ENCODE data around the gene TBCD.

DNA sequence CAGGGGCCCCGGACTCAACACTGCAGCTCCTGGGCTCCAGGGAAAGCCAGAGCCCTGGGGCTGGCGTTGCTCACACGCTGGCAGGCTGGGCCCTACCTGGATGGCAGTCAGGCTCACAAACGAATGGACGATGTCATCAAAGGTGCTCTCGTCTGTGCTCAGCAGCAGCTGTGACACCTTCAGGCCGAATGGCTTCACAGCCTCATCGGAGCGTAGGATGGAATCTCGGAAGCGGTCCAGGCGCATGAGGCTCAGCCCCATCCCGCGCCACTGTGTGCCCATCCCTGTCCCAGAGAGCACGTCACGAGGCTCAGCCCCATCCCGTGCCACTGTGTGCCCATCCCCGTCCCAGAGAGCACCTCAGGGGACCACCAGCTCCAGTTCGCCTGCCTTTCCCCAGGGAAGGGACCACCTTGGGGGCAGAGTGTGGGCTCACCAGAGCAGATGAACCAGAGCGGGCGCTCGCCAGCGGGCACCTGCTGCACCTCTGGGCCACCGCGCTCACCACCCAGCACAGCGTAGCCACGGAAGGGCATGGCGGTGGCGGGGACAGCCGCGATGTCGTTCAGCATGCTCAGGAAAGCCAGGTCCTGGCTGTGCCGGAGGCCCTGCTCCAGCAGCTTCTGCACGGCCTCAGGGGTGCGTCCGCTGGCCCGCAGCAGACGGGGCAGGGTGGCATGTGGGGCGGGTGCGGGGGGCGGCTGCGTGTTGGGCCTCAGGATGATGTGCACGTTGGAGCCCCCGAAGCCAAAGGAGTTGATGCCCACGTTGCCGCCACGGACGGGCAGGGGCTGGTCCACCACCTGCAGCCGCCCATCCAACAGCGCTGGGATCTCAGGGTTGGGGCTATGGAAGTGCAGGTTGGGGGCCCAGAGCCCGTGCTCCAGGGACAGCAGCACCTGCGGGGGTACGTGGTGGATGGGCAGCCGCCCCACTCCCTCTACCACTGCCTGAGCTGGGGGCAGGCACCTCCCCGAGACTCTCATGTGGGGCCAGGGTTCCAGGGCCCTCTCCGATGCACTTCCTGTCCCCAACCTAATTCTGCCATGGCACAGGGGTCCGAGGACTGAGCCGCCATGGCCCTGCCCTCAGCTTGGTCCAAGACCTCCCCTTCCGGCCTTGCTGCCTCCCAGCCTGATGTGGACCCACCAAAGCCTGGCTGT is 6.9 kb downstream of the FASN start:
- CAGE, long polyA plus RNA: no peak
- RRBS: no CpG with 5 or more reads among the region's 59 CpGs

DNA sequence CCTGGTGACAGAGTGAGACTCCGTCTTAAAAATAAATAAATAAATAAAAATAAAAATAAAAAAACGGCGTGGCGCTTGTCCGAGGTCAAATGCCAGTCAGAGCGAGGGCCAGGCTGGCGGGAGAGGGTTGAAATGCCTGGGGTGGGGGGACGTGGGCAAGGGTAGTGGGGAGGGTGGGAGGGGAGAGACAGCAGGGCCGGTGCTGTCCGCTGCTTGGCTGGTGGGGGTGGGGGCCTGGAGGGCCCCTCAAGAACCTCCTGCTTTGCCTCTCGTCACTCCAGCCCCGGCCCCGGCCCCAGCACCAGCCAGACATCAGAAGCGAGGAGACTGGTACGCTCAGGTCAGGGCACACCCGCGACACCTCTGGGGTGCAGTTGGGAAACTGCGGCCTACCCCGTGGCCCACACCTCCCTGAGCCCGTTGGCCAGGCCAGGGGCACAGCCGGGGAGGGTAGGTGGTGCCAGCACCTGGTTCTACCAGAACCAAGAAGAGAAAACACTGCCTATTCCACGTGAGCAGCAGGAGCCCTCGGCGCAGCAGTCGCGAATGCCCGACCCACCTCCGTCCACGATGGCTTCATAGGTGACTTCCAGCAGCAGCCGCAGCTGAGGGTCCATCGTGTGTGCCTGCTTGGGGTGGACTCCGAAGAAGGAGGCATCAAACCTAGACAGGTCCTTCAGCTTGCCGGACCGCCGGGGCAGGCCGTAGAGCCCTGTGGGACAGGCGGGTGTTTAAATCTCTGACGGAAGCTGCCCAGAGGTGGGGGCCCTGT is 3.1 kb downstream of the FASN start:
- CAGE, long polyA plus RNA: no peak
- RRBS: 97% methylated on average over 4 of the region's 38 CpGs

DNA sequence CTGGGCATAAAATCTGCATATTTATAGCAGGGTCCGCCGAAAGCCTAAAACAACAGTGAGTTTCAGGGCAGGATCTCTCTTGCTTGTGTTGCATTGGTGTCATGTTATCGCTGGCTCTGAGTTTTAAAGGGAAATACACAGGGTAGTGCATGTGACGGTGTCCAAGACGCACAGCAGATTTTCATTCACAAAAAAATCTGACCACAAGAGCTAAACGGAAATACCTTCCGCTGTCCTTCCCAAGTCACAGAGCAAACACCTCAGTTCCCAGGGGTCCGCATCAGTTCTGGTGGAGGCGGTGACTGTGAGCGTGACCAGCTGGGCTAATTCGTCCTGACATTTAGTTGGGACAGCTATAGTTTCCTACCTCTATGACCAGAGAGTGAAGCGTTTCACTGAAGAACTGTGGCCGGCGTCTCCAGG is 10.4 kb upstream of the FASN start:
- CAGE, long polyA plus RNA: no peak
- RRBS: 65% methylated on average over 2 of the region's 14 CpGs

DNA sequence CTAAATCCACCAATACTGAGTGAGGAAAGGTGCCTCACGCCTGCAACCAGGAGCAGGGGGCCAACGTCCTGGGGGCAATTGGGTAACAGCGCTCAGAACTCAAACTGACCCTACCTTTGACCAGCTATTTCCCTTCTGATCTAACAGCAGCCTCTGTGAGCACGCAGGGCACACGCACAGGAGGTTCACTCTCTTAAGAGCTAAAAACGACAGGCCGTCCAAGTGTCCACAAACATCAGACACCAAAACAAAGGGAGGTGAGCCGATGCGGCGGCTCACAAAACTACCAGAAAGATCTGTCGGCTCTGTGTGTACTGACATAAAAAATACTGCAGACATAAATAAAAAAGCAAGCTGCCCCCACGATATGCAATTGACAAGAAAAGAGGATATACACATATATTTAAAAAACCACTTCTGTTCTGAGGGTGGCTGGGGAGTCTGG is 19.8 kb upstream of the FASN start:
- CAGE, long polyA plus RNA: no peak
- RRBS: no CpG with 5 or more reads among the region's 12 CpGs

DNA sequence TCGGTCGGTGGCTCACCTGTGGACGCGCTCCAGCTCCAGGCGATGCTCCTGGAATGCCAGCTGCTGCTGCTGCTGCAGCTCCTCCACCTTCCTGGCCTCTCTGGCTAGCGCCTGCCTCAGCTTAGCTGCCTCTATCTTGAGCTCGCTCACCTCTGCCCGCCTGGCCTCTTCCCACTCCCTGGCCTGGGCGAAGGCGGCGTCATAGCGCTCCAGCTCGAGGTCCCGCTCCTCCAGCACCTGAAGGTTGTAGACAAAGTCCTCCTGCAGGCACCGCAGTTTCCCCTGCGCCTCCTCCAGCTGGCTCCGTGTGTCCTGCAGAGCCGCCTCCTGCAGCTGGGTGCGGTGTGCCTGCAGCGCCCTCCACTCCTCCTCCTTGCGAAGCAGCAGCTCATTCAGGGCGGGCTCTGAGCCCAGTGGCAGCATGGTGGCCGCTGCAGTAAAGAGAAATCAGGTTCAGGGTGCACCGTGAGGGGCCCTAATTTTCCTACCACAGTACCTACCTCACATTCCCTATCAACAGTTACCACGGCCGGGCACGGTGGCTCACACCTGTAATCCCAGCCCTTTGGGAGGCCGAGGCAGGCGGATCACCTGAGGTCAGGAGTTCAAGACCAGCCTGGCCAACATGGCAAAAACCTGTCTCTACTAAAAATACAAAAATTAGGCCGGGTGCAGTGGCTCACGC is 11.0 kb downstream of the CCDC57 start:
- CAGE, long polyA plus RNA: no peak
- RRBS: no CpG with 5 or more reads among the region's 31 CpGs

- CAGE, long polyA plus RNA: no peak
- RRBS: no CpG with 5 or more reads among the region's 29 CpGs
Observed at GRCh38 chr17:82245538-82246346, 16.9 kb downstream of the SLC16A3 start.

GRCh38 chr17:82297804-82298817 is 19.3 kb downstream of the CD7 start:
- CAGE, long polyA plus RNA: no peak
- RRBS: 7% methylated on average over 6 of the region's 44 CpGs

- CAGE, long polyA plus RNA: no peak
- RRBS: 3% methylated on average over 17 of the region's 68 CpGs
Observed at GRCh38 chr17:82332715-82333651, 583 bp downstream of the SECTM1 start.

- CAGE, long polyA plus RNA: no peak
- RRBS: no CpG with 5 or more reads among the region's 20 CpGs
Observed at GRCh38 chr17:82461460-82462625, 3.3 kb downstream of the NARF start.

DNA sequence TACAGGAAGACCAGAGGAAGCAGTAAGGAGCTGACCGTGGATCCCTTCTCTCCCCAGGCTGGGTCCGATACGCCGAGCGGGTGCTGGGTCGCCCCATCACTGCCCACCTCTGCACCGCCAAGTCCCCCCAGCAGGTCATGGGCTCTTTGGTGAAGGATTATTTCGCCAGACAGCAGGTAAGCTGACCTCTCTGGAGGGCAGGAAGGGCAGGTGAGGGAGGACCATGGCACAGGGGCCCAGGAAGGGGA is 20.1 kb downstream of the NARF start:
- CAGE, long polyA plus RNA: no peak
- RRBS: no CpG with 5 or more reads among the region's 8 CpGs

DNA sequence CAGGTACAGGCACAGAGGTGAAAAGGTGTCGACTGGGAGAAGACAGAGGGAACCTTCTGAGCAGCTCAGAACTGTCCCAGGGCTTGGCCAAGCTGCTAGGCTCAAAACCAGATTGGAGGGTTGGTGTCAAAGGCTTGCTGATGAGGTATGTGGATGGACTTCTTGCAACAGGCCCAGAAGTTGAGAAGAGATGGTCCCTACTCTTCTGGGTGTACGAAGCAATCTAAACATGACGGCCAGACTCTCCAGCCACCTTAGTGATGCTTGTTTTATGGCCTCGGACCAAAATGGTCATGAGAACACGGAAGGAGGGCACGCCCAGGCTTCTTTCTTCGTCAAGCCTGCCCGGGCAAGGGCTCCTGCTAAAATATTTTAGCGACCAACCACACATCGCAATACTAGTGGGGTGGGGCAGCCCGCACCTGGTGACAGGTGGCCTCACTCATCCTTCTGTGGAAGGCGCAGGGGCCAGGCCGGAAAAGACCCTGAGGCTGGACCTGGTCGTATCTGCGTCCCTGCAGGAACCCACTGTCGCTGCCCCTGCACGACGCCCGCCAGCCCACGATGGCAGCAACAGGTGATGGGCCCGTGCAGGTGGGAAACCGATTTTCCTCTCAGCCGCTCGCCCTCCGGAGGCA is 23.1 kb upstream of the FOXK2 start:
- CAGE, long polyA plus RNA: no peak
- RRBS: no CpG with 5 or more reads among the region's 25 CpGs

- CAGE, long polyA plus RNA: no peak
- RRBS: no CpG with 5 or more reads among the region's 16 CpGs
Observed at GRCh38 chr17:82544187-82544975, 24.8 kb downstream of the FOXK2 start.

GRCh38 chr17:82582357-82583386 is 63.1 kb downstream of the FOXK2 start:
- CAGE, long polyA plus RNA: no peak
- RRBS: no CpG with 5 or more reads among the region's 32 CpGs

DNA sequence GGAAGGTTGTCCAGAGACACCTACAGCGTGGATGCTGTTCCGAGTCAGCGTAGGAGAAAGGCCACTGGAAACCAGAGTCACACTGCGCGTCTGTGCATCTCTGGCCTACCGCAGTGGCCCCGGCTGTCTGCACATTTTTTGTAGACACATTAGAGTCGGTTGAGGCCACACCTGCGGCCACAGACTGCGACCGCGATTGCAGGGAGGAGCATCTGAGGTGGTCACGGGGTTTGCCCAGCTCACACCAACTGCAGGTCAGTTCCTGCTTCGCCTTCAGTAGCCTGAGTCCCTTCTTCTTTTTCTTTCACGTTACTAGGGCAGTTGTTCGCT is 52.3 kb downstream of the WDR45B start:
- CAGE, long polyA plus RNA: no peak
- RRBS: no CpG with 5 or more reads among the region's 16 CpGs

- CAGE, long polyA plus RNA: no peak
- RRBS: no CpG with 5 or more reads among the region's 12 CpGs
Observed at GRCh38 chr17:82636274-82637125, 11.7 kb downstream of the WDR45B start.

GRCh38 chr17:82751301-82752278 is at the start of gene TBCD:
Gene TBCD, plus strand, starts transcription at chr17:82752065.
- CAGE, long polyA plus RNA: start-site peak on the plus strand at chr17:82752051-82752141, 71 and 123 reads in 2 replicates
- RRBS: 2% methylated on average over 61 of the region's 135 CpGs

DNA sequence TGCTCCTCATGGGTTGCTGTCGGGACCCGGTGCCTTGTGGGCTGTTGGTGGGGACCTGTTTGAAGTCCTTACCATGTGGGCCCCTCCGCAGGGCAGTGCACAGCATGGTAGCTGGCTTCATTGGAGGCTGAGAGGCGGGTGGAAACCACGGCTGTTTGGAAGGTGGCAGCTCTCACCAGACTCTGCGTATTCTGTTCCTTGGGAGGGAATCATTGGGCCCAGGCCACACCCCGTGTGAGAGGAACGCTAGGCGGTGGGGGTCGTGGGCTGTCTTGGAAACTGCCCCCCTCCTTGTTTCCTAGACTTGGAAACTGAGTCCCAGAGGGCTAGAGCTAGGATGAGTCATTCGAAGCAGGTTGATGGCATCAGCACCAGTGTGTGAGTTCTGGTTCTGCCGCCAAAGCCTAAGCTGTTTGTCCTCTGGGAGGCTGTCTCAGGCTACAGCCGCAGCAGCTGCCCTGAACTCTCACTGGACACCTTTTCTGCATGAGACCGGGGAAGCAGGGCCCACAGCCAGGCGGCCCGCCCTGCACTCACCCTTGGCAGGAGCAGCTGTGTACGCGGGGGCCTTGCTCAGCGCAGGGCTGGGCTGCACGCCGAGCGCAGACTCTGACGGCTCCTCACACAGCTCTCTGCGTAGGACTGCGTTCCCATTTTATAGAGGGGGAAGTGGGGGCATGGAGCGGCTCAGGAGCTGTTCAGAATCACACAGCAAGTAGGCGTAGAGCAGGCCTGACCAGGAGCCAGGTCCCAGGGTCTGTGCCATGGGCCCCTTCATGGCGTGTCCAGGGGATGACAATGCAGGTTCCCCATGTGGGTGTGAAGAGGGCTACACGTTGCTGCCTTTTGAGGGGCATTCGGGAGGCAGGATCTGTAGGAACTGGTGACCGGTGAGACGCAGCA is 35.0 kb downstream of the ZNF750 start:
- CAGE, long polyA plus RNA: no peak
- RRBS: 93% methylated on average over 2 of the region's 32 CpGs

DNA sequence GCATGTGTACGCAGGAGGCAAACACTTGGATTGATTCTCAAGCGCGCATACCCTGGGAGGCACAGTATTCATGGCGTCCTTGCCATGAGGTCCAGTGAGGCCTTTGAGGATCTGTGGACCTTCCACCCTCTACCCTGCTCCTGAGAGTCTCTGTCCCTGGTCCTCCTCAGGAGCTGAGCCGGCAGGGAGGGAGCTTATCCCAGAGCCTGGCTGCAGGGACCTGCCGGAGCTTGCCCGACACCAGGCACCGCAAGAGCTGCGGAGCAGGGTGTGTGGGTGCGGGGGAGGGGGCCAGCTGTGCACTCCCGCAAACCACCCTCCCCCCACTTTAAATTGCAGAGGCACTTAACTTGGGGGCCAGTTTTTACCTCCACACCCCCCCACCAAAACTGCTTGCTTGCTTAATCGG is 563 bp upstream of the ZNF750 start:
- CAGE, long polyA plus RNA: no peak
- RRBS: 50% methylated on average over 1 of the region's 12 CpGs

DNA sequence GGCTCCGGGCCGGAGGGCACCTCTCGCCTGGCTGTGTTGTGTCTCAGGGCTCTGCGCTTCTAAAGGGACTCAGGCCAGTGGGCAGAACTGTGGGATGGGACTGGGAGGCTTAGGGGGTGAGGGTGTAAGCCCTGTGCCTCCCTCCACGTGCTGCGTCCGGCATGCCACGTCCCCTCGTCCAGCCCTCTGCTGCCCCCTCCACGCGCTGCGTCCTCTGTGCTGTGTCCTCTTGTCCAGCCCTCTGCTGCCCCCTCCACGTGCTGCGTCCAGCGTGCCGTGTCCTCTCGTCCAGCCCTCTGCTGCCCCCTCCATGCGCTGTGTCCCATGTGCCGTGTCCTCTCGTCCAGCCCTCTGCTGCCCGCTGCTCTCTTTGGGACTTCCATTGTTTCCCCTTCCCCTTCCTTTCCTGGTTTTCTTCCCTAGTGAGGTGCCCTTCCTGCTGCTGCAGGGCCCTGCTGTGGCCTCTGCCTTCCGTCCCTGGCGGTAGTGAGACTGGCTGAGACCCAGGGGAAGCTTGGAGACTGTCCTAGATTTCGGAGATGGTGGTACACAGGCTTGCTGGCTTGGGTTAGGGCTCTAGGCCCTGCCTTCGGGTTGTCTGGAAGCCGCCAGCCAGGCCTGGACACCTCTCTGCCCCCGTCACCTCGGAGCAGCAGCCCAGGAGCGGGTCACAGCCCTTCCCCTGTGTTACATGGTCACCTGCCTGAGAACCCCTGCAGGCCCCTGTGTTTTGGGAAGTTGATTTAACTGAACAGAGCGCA is 6.4 kb upstream of the ZNF750 start:
- CAGE, long polyA plus RNA: no peak
- RRBS: no CpG with 5 or more reads among the region's 30 CpGs

DNA sequence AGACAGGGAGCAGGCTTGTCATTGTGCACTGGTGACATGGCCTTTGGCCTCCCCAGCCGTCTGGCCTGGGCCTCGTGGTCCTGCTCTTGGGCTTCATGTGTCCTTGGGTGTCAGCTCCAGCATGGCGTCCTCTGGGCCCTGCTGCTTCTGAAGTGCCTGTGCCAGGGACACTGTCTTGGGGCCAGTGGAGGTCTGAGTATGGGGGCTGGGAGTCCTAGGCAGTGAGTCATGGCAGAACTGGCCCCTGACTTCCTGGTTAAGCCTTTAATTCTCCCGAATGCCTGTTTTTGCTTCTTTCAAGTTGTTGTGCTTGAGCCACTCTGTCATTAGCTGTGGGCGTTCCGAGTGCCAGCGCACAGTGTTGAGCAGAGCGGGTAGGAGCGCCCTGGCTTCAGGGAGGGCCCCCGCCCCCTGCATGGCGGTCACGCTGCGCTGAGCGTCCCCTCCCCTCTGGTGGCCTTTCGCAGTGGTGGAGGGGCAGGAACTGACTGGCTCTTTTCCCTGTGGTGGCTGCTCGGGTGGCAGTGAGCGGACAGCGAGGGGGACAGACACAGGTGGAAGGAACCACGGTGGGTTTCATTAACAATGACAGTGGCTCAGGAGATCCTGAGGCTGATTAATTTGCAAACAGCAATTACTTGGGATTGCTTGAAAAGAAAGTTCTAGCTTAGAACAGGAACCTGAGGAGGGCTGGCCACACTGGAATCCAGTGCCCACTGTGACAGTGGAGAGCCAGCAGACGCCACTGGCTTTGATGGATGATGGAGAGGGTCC is 20.2 kb upstream of the ZNF750 start:
- CAGE, long polyA plus RNA: no peak
- RRBS: no CpG with 5 or more reads among the region's 20 CpGs

Measured in BJ (cell line).